Neural cell (in vitro differentiated cells): ENCODE measurements around the gene ITGB2.

GRCh38 chr21:44877838-44878503 lies 4.5 kb upstream of the PTTG1IP start:
- RAMPAGE, long total RNA = no peak

- RAMPAGE, long total RNA = no peak
Measured at GRCh38 chr21:44882134-44882936, 8.8 kb upstream of the PTTG1IP start.

- RAMPAGE, long total RNA = no peak
Measured at GRCh38 chr21:44891591-44892526, 18.4 kb upstream of the PTTG1IP start.

- RAMPAGE, long total RNA = no peak
Measured at GRCh38 chr21:44920809-44921415, at the start of gene ITGB2. Gene ITGB2 (minus strand): TSS chr21:44920899.

DNA sequence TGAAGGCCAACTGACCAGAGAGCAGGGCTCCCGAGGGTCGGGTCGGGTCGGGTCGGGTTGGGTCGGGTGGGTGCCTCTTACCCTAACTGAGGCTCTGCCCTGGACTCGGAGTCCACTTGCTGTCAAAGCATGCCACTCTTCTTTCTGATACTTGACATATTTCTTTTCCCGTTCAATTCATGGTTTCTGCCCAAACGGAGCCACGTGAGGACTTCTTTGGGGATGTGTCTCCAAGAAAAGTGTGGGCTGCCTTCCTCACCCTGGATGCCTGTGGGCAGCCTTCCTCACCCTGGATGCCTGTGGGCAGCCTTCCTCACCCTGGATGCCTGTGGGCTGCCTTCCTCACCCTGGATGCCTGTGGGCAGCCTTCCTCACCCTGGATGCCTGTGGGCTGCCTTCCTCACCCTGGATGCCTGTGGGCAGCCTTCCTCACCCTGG lies 7.9 kb upstream of the ITGB2 start:
- RAMPAGE, long total RNA = no peak

DNA sequence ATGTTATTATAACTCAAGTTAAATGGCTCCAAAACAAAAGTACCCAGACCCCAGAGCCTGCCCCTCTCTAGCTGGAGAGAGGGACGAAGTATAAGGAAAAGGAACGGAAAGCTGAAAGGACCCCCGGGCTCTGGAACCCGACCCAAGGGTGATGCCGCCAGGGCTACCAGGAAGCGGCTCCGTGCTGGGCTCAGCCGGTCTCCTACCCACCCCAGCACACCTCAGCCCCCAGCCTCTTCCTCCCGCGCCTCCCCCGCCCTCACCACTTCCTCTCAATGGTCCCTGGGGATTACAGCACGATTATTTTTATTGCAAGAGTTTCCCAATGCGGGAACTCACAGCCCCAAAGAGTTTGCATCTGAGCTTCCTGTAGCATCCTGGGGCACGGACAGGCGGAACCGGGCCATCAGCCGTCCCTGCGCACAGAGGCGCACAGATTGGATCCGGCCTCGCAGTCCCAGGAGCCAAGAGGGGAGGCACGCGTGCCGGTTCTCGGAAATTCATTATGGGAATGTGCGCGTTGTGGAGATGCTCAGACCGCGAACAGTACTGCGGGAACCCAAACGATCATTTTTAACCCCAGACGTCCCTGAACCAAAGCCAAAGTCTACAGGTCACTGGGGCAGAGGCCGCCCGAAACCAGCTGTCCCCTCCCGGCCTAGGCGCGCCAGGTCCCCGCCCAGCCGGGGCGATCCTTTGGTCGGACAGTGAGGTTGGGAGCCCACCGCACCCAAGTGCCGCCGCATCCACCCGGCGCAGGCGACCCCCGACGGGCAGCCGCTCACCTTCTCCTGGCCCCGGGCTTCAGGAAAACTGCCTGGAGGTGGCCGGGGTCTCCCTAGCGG lies 8.6 kb upstream of the SLX9 start:
- RAMPAGE, long total RNA = no peak

DNA sequence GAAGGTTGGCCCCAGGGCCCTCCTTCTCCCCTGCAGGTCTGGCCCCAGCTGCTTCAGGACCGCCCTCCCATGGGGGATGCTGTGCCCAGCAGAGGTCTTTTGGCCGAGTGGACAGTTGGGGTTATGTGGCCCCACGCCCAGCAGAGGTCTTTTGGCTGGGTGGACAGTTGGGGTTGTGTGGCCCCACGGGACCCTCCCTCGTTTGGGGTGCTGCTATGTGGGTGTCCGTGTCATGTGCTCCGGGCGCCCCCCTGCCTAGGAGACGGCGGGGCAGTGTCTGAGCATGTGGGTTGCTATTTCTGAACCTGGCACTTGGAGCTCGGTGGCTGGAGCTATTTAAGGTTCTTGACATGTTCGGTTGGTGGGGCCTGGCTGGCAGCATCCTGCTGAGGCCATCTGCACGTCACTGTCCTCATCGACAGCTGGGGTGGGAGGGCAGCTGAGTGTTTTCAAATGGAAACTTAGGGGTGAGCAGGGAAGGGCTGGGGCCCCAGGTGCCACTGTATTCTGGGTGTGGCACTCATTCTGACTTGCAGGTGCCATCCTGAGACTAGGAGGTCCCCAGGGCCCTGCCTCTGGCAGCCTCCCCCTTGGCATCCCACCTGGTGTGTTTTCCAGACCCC lies 12.8 kb downstream of the SLX9 start:
- RAMPAGE, long total RNA = no peak

DNA sequence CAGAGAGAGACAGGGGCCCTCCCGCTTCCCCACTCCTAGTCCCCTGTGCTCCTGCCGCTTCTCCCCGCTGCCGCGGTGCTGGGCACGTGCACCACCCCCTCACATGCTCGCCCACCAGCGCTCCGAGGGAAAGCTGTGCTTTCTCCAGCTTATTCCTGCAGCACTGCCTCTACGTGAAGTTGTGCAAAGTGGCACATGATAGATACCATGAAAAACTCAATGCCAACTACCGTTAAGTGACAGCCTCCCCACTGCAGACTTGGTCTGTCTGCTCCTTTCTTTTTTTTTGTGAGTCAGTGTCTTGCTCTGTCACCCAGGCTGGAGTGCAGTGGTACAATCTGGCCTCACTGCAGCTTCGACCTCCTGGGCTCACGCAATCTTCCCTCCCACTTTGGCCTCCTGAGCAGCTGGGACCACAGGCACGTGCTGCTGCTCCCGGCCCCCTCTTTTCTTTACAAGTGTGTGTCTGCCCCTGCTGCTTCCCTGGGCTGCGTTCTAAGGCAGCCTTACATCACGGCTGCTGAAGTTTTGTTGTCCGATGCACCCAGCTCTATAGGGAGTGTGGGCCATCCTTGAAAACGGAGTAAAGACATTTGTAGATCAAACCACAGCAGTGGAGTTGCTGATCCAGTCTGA lies 15.5 kb downstream of the SLX9 start:
- RAMPAGE, long total RNA = no peak

DNA sequence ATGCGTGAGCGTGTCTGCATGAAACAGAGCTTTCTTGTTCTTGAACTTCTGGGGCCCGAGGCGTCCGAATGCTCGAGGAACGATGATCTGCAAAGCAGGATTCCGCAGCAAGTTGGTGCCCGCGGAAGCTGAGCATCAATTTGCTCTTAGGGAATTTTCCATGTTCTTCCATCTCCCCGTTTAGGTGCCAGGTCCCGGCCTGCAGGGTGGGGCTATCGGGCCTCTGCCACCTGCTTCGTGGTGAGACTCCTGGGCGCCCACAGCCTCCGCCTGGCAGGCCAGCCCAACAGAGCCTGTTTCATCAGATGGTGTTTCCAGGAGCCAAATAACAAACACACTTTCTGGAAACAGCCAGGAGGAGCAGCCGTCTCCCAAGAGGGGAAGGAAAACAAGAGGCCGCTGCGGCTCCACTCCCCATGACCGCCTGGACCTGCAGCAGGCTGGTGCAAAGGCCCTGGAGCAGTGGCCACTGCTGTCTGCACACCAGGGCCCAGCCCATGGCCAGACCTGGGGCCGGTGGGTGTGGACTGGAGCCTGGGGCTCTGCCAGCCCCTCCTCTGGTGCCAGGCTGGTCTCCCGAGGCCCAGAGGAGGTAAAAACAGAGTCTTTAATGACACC lies 54.8 kb downstream of the SLX9 start:
- RAMPAGE, long total RNA = no peak

- RAMPAGE, long total RNA = no peak
Measured at GRCh38 chr21:45018136-45019469, 55.8 kb upstream of the ADARB1 start.

- RAMPAGE, long total RNA = no peak
Measured at GRCh38 chr21:45029576-45030252, 44.7 kb upstream of the ADARB1 start.

GRCh38 chr21:45034145-45034669 lies 40.2 kb upstream of the ADARB1 start:
- RAMPAGE, long total RNA = no peak

DNA sequence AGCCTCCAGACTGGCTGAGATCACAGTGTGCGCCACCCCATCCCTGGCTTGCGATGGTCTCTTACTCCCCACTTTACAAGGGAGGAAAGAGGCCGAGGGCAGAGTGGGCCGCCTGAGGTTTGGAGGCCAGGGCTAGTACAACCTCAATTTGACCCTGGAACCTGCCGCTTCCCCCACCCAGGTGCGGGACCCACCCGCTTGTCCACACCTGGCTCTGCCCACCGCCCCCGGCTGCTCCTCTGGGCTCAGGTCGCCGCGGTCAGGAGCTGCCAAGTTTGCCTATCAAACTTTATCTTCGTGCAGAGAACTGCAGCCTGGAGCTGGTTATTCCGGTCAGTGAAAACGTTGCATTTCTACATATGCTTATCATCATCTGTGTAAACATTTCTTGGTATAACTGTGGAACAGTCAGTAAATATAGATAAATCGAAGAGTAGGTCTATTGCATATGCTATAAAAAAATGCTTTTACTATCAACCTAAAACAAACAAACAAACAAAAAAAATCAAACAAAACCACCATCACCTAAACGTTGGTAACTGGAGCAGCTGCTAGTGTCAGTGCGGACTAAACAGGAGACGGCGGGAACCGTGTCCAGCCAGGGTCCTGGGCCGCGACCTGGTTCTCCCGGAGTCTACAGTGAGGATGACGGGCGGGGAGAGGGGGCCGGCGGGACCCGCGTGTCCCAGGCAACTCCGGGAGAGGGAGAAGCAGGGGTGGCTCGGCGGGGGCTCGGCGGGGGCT lies 943 bp upstream of the ADARB1 start:
- RAMPAGE, long total RNA = no peak

- RAMPAGE, long total RNA = no peak
Measured at GRCh38 chr21:45159092-45159468, 84.7 kb downstream of the ADARB1 start.

DNA sequence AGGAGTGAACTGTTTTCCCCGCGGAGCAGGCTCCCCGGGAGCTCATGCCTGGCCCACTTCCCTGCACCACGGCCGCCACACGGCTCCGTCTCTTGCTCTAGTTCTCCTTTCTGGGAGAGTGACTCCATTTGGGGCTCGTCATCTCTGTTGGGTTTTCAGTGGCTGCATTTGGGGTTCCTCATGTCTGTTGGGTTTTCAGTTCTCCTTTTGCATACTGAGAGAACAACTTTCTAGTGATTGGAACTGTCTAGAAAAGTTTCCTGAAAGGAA lies 77.8 kb downstream of the POFUT2 start:
- RAMPAGE, long total RNA = no peak

DNA sequence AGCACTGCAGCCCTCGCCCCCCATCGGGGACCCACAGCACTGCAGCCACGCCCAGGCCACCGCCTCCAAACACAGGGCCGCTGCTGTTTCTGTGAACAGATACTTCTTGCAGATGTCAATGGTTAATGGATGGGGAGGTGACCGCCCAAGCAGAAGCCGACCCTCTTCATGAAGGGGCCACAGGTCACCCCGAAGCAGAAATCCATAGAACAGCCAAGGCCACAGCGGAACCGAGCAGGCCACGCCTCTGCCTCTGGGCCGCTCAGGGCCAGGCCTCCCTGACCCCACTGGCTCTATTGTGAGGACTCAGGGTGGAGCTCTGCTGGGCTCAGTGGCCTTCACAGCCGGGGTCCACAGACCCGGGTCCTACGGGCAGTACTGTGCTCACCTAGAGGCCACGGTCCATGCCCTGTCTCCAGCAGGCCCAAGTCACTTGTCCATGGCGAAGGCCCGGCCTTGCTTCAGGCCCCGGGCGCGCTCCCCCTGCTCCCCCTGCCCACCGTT lies 4.1 kb upstream of the POFUT2 start:
- RAMPAGE, long total RNA = no peak

DNA sequence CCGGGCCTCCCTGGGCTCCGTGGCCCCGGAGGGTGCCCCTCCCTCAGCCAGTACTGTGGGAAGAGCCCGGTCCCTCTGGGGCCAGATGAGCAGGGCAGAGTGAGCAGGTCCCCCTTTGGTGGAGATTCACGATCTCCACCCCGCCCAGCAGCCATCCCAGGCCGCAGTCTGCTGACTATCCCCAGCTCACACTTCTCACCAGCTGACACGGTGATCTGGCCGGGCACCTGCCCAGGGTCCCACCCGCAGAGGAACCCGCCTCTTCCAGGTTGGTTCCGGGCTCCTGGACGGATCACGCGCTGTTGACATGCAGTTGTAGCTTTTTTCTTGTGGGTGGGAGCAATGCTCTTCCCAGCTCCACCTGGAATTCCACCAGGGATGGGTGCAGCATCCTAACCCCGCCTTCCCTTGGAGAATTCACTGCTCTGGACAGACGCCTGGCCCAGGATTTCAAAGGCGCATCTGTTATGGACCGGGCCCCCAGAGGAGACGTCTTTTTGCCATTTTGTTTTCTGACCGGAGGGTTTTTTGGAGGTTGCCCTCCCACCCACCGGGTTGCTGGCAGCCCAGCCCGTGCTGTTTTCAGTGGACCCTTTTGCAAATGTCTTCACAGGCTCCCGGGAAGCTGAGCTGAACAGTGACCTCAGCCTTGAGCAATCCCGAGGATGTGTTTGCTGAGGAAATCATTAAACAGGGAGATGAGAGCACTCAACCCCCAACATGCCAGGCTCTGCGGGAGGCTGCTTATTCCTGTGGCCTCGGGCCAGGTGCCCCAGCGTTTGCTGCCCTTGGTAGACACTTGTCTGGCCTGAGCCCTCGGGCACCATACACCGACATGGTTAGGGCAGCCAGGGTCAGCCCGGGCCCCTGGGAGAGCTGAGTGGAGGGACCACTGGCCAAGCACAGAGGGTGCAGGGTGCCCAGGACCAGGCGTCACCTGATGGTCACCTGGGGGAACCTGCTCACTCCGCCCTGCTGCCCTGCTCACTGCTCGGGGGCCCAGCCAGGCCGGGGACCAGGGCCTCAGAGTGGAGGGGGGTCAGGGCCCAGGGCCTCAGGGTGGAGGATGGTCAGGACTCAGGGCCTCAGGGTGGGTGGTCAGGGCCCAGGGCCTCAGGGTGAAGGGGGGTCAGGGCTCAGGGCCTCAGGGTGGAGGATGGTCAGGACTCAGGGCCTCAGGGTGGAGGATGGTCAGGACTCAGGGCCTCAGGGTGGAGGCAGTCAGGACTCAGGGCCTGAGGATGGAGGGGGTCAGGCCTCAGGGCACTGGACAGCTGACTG lies 42.3 kb upstream of the POFUT2 start:
- RAMPAGE, long total RNA = no peak

GRCh38 chr21:45364135-45365056 lies 40.6 kb upstream of the COL18A1 start:
- RAMPAGE, long total RNA = no peak

GRCh38 chr21:45365772-45366199 lies 39.2 kb upstream of the COL18A1 start:
- RAMPAGE, long total RNA = no peak

DNA sequence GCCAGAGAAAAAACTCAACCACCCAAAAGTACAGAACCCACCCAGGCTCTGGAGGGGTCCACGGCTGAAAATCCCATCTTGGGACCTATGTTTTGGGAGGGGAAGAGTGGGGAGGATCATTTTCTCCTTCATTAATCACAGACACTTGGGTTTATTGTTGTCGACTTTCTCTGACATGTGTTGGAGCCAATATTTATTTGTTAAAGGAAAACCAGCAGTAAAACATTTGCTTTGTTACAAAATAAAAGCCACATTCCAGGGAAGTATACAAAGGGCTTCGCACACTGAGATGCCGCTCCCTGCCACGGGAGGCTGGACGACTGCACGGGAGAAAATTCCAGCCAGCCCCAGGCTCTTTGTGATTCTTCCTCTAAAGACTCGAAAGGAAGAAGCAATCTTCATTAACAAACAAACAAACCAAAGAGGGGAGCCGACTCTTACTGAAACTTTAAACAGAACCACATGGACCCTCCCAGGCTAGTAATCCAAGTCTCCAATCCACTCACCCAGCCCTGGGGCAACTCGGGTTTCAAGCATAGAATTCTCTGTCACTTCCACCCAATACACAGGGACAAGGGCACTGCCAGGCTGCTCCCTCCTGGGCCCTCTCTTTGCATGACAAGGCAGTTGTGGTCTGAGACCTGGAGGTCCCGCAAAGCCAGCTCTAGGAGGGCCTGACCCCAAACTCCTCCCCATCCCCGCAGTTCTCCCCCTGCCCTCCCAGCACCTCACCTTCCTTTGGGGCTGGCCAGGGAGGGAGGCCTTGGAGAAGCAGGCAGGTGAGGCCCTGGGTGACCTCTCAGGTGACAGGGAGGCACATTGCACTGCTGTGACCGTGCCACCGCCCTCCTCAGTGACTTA lies 26.7 kb upstream of the COL18A1 start:
- RAMPAGE, long total RNA = no peak